ENCODE results near the gene CTAGE1.

GRCh38 chr18:22168971-22169181, 513 bp upstream of the GATA6 start:
- PRO-cap, result unidirectional peak, minus-strand start at chr18:22169067

- PRO-cap, result no peak
These were observed 21.8 kb downstream of the GATA6 start for GRCh38 chr18:22191221-22191596.

DNA sequence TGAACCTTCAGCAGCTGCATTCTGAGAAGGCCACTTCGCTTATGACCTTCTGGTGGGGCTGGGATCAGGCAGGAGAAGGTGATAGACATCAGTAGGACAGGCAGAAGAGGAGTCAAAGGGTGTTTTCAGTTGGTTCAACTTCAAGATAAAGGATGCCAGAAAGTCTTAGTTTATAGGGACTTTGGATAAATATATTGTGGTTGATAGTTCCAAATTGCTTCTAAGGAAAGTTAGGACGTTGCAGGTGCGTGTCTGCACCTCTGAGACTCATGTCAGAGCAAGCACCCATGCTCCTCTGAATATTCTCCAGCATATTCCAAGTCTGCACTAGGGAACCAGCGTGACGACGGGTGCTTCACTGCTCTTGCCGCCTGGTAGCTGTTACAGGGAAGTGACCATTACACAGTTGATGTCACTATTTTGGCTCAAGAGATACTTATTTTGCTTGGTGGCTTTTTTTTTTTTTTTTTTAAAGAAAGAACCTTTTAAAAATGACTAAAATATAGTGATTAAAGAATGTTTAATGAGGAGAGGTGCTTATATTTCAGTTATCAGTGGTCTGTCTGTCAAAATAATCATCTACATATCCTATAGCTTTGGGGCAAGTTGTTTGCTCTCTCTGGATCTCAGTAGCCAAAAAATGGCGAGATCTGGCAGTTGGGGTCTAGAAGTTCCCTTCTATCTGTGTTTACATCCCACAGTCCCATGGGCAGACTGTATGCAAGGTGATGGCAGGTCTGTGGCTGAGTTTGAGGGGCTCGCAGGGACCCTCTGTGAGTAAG, 35.7 kb downstream of the GATA6 start:
- PRO-cap, result no peak

- PRO-cap, result no peak
These were observed 107.0 kb downstream of the GATA6 start for GRCh38 chr18:22276307-22276873.

DNA sequence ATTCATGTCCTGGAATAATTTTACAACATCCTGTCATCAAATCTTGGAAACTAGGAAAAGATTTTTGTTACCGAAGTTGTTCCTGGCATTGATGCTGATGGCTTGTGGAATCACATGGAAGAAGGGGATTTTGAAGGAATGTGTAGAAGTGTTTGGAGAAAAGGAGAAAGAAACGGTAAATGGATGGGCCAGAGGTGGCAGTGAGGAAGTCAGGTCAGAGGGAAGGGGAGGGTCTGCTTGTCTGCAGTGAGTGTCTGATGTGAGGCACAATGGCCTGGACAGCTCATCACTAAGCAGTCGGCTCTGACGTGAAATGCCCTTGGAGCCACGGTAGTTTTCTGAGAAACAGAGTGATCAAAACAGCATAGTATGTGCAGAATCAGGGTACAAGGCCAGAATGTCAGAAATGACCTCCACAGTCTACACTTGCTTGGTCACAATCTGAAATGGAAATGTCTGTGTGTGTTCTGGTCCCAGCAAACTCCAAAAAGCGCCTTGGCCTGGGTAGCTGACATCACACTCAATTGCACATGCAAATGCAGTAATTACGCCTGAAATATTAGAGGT, 95.6 kb downstream of the CTAGE1 start:
- PRO-cap, result no peak

DNA sequence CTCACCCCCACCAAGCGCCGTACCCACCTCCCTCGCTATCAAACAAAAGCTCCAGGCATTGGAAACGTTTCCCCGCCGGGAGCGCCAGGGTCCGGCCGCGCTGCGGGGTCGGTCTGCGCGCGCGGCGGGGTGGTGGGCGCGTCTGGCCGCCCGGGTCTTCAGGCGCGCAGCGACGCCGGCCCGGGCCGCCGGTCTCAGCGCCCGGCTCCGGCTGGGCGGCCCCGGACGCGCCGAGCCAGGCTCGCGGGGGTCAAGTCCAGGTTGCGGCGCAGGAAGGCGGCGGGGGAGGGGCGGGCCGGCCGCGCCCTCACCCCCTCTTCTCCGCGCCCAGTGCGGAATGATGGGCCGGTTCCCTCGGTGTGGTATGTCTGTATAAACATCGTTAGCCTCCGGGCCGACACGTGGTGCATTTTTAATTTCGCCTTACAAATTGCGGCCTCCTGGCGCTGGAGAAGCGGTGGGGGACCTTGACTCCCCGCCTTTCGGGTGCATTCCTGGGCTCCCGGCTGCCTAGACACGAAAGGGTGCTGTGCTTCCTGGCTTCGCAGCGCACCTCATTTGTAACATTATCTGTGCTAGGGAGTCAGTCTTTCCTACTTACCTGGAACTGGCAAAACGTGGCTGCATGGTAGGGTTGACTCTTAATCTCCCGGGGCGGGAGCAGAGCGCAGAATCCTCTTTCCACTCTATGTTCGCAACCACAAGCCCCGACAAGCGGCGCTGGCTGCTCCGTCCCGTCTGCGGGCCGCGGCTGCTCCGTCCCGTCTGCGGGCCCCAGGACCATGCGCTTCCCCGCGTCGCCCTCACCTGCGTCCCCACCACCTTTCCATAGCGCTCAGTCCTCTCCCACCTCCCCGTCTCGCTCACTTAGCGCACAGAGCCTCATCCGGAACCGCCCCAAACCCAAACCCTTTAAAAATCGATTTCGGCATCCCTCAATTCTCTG, 69.0 kb downstream of the CTAGE1 start:
- PRO-cap, result unidirectional peak, minus-strand start at position 199 of the sequence

GRCh38 chr18:22417604-22418071, at the start of gene CTAGE1:
TSS of gene CTAGE1 (minus strand) at chr18:22417915.
- PRO-cap, result no peak

GRCh38 chr18:22424499-22425024, 6.8 kb upstream of the CTAGE1 start:
- PRO-cap, result no peak

GRCh38 chr18:22488424-22489135, 70.9 kb upstream of the CTAGE1 start:
- PRO-cap, result no peak

GRCh38 chr18:22493938-22494391, 76.2 kb upstream of the CTAGE1 start:
- PRO-cap, result no peak

DNA sequence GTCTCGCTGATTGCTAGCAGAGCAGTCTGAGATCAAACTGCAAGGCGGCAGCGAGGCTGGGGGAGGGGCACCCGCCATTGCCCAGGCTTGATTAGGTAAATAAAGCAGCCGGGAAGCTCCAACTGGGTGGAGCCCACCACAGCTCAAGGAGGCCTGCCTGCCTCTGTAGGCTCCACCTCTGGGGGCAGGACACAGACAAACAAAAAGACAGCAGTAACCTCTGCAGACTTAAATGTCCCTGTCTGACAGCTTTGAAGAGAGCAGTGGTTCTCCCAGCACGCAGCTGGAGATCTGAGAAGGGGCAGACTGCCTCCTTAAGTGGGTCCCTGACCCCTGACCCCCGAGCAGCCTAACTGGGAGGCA, 112.3 kb upstream of the CTAGE1 start:
- PRO-cap, result no peak

GRCh38 chr18:23069382-23069885, 65.9 kb upstream of the CABLES1 start:
- PRO-cap, result no peak

- PRO-cap, result no peak
These were observed 15.4 kb downstream of the RIOK3 start for GRCh38 chr18:23468426-23468882.

DNA sequence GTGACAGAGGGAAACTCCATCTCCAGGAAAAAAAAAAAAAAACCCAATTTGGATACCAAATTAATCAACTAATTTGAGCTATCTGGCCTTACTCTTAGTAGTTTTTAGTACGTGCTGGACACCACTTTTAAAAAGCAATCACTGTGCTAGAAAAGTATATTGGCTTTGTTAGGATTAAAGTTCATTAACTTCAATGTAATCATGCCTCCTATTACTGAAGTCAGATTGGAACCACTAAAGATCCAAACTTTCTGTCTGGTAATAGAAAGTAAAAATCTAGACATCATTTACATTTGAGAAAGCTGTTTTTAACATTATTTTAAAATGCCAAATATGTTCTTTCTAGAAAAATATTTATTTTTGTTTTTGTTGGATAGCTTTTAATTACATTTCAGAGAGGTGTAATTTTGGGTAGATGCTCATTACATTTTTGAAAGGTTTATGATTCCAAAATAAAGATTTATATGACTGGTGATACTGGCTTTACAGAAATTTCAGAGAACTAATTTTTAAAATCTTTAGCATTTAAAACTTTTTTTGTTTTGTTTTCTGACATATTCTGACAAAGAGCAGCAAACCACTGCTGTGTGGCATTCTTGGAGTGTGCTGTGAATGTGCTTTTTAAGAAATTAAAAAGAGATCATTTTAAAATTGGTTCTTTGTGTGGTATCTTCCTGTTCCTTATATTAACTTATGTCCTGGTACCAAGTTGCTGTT, 20.7 kb upstream of the RMC1 start:
- PRO-cap, result no peak

DNA sequence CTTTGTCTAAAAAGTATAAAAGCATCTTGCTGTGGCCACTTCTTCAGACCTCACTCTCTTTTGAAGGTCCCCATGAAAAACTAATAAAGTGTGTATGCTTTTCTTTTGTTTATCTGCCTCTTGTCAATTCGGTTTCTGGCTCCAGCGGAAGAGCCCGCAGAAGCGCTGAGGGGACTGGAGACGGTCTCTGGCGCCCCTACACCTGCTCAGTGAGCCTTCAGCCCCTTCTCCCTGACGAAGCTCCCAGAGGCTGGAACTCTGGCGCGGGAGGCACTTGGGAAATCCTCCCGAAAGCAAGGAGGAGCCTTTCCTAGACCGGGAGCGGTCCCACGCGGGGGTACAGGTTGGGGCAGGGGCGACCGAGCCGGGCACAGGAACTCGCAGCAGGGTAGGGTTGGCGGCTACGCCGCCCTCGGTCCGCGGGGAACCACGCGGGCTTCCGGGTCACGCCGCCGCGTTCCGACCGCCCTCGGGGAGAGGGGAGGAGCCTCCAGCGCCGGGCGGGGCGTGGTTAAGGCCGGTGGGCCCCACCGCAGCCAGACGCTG, 356 bp upstream of the RMC1 start:
- PRO-cap, result bidirectional peak, plus-strand start outside the sequence, minus-strand start at position 414 of the sequence

DNA sequence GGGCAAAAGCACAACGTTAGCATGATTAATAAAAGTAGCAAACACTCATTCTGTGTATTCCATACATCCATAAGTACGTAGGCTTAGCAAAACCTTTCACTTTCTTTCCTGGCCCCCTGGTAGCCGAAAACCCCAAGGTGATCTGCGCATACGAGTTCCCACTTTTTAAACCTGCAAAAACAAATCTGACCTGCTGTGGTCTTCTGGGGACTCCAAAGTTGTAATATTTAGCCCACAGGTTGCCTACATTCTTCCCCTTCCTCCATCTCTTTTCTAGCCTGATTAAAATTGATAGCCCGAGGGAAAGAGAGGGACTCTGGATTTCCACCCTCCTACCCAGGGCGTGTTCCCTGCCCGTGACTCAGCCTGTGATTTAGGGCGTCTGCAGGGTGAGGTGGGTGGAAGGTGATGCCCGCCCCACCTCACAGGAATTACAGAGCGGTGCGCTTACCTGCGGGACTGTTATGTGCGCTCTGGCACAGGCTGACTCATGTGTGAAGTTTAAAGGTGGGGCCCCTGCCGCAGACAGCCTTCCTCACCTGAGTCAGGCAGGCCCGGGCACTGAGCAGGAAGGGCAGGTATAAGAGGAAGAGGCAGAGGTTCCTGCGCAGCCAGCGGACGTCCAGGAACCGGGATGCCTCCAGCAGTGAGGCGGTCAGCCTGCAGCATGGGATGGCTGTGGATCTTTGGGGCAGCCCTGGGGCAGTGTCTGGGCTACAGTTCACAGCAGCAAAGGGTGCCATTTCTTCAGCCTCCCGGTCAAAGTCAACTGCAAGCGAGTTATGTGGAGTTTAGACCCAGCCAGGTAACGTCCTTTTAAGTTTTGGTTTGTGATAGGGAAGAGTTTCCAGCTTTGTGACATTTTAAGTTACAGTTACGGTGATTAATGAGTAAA, 141.9 kb upstream of the TTC39C start:
- PRO-cap, result no peak

DNA sequence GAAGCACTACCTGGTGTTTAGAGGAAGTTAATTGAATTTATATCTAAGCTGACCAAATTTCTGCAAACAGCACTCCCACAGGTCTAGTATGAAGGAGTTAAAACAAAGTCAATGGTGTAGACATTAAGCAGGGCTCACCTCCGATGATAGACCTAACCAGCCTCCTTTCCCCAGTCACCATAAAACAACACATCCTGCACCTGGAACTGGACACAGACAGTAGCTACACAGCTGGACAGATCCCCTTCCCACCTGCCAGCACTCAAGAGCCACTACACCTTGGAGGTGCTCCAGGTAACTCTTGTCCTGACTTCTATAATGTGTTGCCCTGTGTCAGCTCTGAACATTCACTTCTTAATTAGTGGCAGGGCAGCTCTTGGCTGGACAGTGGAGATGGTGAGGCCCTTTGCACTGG, 61.7 kb upstream of the TTC39C start:
- PRO-cap, result no peak

GRCh38 chr18:24627944-24628505, 167.6 kb downstream of the HRH4 start:
- PRO-cap, result no peak

- PRO-cap, result bidirectional peak, plus-strand start at chr18:25349819, minus-strand start at chr18:25349454
These were observed 2.7 kb downstream of the ZNF521 start for GRCh38 chr18:25349024-25349905.

- PRO-cap, result bidirectional peak, plus-strand start at chr18:25350860, minus-strand start at chr18:25350717; bidirectional peak, plus-strand start at chr18:25351117, minus-strand start at chr18:25351121
These were observed 1.3 kb downstream of the ZNF521 start for GRCh38 chr18:25350530-25351297.